Karpas-422 (cell line): ENCODE data around the gene BAZ1A.

DNA sequence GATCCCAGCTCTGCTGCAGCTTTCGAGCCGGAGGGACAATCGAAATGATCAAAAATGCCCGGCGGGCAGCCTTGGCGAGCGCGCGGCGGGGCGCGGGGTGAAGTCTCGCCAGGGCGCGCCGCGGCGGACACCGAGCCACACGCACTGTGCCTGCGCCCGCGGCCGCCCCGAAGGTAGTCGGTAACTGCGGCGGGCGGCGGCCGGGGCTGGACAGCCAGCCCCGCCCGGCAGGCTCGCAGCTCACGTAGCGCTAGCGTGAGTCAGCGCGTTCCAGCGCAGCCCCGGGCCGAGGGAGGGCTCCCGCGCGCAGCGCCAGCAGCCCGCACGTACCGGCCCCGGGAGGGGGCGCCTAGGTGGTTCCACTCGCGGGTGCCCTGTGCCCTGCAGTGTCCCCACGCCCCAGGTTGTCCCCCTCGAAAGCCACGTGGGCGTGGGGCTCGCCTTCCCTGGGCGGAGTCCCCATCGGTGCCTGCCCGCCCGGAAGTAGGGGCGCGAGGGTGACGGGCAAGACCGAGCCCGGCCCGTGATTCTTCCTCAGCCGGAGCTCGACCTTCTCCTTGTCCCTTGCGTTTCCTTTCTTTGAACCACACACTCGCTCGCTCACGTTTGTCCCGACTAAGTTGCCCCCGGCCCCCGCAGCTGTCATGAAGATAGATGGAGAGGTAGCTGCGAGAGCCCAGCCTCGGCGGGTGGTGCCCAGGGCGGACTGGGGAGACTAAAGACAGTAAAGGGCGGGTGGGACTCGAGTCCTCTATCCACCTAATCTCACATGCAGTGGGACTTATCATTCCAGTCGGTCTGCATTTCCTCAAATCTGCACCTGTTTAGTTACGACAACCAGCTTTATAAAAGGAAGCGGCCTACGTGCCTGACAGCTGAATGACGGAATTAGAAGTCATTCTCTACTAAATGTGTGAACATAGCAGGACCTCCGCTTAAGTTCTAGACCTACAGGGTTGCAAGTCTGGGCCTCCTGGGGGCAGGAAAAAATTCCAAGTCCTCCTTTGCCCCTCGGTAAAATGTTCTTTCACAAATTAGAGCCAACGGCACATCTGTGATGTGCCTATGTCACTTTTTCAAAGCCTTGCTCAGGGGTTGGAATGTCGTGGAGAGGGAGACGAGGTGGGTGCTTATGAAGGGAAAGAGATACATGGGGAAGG, 109.6 kb upstream of the EGLN3 start:
- PRO-cap: no peak
- RAMPAGE, long total RNA: no peak

GRCh38 chr14:34235622-34236257, 226.3 kb downstream of the SPTSSA start:
- PRO-cap: no peak
- RAMPAGE, long total RNA: no peak

- PRO-cap: no peak
- RAMPAGE, long total RNA: no peak
These were observed 129.8 kb downstream of the SPTSSA start for GRCh38 chr14:34332203-34332598.

- PRO-cap: no peak
- RAMPAGE, long total RNA: no peak
These were observed 25.1 kb downstream of the SPTSSA start for GRCh38 chr14:34436957-34437361.

DNA sequence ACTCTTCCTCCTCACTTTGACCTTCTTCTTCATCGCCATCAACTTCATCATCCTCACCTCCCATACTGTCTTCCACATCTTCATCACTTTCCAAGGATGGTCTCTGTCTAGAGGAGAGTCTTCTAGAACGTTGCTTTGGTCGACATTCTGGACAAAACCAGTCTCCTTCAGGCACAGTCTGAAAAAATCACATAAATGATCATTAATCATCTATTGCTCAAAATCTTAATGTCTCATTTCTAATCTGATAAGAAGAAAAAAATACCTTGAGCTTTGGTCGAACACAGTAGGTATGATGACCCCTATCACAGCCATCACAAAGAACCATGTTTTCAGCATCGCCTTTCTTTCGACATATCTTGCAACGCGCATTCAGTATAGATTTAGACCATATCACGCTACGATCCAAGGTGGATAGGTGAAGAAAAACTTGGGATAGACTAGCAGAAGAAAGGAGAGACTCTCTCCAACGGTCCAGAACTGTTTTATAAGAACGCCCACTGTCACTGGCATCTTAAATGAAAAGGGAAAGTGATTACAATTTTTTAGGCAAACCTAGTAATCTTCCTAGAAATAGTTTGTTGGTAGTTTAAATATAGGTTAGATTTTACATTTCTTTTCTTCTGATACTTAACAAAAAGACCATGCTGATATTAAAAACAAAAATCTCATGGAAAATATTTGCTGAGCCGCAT, 50.5 kb upstream of the CFL2 start:
- PRO-cap: no peak
- RAMPAGE, long total RNA: no peak

GRCh38 chr14:34800091-34800650, 75.0 kb downstream of the BAZ1A start:
- PRO-cap: no peak
- RAMPAGE, long total RNA: no peak

DNA sequence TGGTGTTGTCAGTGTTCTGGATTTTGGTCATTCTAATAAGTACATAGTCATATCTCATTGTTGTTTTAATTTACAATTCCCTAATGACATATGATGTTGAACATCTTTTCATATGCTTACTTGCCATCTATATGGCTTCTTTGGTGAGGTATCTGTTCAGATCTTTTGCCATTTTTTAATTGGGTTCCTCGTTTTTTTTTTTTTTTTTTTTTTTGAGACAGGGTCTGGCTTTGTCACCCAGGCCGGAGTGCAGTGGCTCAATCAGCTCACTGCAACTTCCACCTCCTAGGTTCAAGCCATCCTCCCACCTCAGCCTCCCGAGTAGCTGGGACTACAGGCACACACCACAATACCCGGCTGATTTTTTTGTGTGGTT, 55.2 kb downstream of the BAZ1A start:
- PRO-cap: no peak
- RAMPAGE, long total RNA: no peak

- PRO-cap: bidirectional peak, plus-strand start at chr14:34875518, minus-strand start at chr14:34875339
- RAMPAGE, long total RNA: no peak
These were observed at the start of gene BAZ1A for GRCh38 chr14:34875207-34875714. BAZ1A (minus strand) TSS chr14:34875360.

DNA sequence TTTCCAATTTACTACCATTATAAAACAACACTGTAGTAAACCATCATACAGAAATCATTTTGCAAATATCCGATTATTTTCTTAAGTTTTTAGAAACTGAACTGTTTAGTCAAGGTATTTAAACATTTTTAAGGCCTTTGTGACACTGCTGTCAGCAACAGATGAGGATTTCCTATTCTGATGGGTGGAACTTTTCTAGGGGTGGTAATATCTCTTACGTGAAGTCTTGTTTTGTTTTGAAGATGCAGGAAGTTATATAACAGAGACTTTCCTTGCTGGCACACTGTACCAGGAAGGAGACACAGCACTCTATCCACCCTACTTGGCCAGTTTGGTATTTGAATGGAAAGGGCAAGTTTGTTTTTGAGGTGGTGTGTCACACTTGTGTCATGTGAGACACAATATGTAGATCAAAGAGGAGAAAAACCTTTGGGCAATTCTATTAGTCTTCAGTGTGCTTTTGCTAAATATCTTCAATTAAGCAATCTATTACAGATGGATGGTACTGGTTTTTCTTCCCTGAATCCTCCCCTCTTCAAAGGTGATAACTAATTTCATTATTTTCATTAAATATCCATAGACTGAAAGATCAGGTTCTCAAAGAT, 51.6 kb upstream of the SRP54 start:
- PRO-cap: no peak
- RAMPAGE, long total RNA: no peak

DNA sequence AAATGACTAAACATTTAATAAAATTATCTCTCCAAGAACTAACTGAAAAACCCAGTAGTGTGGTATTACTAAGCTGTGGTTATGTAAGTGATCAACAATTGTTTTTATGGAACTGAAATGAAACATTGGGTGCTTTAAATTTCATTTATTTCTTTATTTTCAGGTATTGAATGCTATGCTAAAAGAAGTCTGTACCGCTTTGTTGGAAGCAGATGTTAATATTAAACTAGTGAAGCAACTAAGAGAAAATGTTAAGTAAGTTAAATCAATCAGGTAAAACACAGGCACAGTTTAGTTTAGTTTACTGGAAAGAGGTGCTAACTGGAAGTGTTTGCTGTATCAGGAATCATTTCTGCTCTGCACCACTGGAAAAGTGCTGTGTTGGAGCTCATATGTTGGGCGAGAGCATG, 16.6 kb downstream of the SRP54 start:
- PRO-cap: no peak
- RAMPAGE, long total RNA: no peak

DNA sequence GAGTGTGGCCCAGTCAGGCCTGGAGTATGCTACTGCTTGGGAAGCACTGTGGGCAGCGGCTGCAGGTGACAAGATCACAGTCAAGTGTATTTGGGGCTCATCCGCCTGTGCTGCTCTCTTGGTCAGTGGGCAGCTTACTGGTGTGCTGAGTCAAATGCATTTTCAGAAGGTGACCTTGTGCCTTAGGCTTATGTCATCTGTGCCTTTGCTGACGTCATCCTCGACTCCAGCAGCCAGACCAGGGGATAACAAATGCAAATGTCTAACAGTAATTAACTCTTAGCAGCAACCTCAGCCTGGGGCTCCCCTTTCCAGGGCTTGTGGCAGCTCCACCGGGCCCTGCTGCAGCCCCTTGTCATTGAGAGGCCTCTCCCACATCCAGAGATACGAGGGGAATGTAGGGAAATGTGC, 39.5 kb downstream of the PSMA6 start:
- PRO-cap: no peak
- RAMPAGE, long total RNA: no peak

GRCh38 chr14:35353349-35353718, 51.2 kb downstream of the NFKBIA start:
- PRO-cap: no peak
- RAMPAGE, long total RNA: no peak

GRCh38 chr14:35374170-35374916, 30.2 kb downstream of the NFKBIA start:
- PRO-cap: no peak
- RAMPAGE, long total RNA: no peak

DNA sequence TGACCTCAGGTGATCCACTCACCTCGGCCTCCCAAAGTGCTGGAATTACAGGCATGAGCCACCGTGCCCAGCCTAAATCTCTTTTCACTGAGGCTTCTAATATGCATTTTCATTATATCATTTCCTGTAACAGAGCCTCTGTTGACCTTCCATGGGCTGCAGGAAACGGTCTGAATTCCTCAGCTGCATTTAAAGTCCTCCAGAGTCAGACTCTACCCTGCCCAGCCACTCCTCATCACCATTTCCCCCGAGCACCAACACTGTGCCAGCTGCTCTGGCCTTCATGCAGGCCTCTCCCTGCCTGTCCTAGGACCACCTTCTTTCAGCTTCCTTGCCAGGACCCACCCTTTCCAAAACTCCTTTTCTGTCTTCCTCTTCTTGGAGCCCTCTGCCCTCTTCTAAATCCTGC, 9.8 kb upstream of the NFKBIA start:
- PRO-cap: no peak
- RAMPAGE, long total RNA: no peak

DNA sequence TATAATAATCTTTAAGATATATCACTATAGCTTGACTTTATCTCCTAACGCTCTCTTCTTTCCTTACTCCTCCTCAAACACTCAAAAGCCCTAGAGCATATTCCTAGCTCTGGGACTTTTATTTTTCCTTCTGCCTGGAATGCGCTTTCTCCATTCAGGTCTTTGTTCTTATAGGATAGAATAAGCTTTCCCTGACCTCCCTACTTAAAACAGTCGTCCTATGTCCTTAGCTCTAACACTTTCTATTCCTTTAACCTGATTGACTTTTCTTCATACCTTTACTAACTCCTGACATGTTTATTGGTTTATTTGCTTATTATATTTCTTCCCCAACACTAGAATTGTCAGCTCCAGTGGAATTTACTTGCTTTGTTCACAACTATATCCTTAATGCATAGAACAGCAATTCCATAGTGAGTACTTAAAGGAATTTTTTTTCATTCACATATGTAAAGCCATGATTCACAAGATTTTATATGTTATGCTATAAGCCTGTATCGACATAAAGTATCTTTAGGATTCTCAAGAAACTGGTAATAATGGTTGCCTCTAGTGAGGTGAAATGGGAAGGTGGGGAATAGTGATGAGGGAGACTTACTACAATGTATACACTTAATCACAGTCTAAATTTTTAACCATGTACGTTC, 91.1 kb downstream of the RALGAPA1 start:
- PRO-cap: no peak
- RAMPAGE, long total RNA: no peak

- PRO-cap: unidirectional peak, minus-strand start at chr14:36068958
- RAMPAGE, long total RNA: no peak
These were observed 242.6 kb downstream of the BRMS1L start for GRCh38 chr14:36068660-36069199.

DNA sequence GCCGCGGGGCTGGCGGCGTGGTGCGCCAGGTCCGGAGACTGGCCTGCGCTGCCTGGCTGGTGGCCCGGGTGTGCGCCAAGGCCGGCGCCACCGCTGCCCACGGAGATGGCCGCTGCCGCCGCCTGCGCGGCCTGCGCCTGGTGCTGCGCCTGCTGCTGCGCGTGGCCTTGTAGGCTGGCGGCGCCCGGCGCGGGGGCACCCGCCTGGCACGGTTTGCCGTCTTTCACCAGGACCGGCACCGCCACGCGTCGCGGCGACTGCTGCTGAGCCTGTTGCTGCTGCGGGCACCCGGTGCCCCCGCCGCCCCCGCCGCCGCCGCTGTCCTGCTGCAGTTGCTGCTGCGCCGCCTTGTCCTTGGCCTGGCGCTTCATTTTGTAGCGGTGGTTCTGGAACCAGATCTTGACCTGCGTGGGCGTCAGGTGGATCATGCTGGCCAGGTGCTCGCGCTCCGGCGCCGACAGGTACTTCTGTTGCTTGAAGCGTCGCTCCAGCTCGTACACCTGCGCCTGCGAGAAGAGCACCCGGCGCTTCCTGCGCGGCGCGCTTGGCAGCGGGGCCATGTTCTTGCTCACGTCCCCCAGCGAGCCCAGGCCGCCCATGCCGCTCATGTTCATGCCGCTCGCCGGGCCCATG, 2.5 kb downstream of the NKX2-1 start:
- PRO-cap: no peak
- RAMPAGE, long total RNA: no peak

DNA sequence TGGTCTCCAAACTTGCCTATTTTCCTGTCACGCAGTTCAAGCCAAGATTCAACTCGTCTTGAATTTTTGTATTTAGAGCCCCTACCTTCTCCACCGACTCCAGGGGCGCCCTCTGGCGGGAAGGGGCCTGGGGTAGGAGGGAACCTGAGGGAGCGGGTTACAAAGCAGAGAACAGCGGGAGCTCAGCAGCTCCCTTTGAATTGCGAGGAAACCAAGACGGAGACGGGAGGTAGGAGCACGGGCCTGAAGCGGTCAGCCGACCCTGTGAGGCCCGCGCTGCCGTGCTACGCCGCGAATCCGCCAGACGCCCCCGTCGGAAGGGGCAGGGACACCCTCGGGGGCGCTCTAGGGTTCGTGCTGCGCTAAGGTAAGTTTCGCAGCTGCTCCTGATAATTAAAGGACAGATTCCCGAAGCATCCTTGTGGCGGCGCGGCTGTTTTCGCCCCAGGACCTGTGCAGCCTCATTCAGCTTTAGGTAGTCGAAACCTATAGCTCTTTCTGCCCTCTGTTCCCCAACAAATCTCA, 4.9 kb upstream of the NKX2-1 start:
- PRO-cap: no peak
- RAMPAGE, long total RNA: no peak

- PRO-cap: no peak
- RAMPAGE, long total RNA: no peak
These were observed 1.5 kb downstream of the NKX2-8 start for GRCh38 chr14:36580573-36581735.

GRCh38 chr14:36856056-36856435, 194.4 kb downstream of the PAX9 start:
- PRO-cap: no peak
- RAMPAGE, long total RNA: no peak